ENCODE measurements around a stretch of chr20.

- PRO-cap: no peak
- RAMPAGE, long total RNA: no peak
Measured at GRCh38 chr20:46710423-46710861, 993 bp downstream of the SLC2A10 start.

DNA sequence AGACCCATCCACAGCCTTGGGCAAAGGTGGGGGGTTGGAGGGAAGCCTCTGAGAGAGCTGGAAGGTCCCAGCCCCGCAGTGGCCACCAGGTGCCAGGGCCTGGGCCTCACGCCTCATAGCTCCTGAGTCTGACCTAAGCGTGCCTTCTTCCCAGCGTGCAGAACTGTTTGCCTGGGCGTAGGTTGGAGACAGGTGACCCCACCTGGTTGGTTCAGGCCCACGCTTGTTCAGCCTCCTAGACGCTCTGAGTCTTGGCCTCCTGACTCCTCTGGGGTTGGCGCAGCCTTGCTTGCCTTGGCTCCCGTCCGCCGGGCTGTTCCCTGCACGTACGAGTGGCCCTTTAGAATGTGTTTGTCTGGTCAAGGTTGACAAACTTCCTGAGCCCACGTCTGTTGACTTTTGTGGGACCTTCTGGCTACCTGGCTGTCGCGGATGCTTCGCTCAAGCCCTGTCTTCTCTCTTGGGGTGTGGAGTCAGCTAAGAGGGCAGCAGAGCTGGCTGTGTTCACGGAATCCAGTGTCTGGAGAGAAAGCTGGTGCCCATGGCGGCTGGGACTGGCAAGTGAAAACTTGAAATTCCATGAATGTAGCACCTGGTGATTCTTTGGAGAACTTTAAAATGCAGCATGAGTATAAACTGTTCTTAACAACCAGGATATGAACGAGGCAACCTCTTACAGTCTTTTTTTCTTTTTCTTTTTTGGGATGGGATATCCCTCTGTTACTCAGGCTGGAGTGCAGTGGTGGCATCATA is 71.0 kb downstream of the EYA2 start:
- PRO-cap: no peak
- RAMPAGE, long total RNA: no peak

GRCh38 chr20:47032900-47033203 is 138.2 kb downstream of the EYA2 start:
- PRO-cap: no peak
- RAMPAGE, long total RNA: no peak

DNA sequence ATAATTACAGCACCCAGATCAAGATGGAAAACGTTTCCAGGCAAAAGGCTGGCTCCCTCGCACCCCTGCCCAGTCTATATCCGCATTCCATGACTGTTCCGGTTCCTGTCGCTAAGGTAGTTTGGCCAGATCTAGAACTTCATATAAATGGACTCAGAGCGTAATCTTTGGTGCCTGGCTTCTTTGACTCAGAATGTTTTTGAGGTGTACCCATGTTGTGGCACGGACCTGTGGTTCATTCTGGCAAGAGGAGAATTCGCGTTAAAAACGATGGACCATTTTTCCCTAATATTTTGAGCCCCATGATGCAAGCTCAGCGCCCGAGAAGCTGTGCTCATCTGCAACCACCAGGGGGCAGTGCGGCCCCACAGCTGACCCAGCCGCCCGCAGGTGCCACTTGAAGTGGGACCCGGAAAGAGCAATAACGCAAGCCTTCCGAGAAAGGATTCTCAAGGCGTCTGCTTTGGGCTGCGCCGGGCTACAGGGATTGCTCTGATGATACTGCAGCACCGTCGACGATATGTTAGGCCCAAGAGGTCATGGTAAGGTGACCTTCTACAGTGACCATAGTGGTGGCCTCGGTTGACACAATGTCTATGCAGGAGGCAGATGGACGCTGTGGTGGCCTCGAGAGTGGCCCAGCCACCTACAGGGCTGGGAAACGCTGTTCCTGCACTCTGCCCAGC is 160.2 kb downstream of the ZMYND8 start:
- PRO-cap: no peak
- RAMPAGE, long total RNA: no peak

- PRO-cap: no peak
- RAMPAGE, long total RNA: no peak
Measured at GRCh38 chr20:47207195-47207638, 149.3 kb downstream of the ZMYND8 start.

- PRO-cap: no peak
- RAMPAGE, long total RNA: no peak
Measured at GRCh38 chr20:47286980-47287640, 69.4 kb downstream of the ZMYND8 start.

GRCh38 chr20:47295509-47296802 is 60.5 kb downstream of the ZMYND8 start:
- PRO-cap: no peak
- RAMPAGE, long total RNA: no peak

DNA sequence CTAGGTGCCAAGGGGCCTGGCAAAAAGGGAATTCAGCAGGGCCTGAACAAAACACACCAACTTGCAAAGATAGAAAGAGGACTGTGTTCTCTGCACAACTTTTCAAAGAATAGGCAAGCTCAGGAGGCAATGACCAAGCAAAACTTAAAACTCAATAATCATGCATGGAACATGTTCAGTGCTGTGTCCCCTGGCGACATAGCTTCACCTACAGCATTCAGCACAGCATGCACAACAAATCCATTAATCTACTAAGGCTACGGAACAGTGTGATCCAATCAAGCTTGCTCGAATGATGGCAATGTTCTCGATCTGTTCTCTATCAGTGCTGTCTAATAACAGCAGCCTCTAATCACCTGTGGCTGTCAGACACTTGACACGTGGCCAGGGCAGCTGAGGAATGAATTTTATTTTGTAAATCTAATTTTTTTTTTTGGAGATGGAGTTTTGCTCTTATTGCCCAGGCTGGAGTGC is 27.5 kb downstream of the ZMYND8 start:
- PRO-cap: no peak
- RAMPAGE, long total RNA: no peak

DNA sequence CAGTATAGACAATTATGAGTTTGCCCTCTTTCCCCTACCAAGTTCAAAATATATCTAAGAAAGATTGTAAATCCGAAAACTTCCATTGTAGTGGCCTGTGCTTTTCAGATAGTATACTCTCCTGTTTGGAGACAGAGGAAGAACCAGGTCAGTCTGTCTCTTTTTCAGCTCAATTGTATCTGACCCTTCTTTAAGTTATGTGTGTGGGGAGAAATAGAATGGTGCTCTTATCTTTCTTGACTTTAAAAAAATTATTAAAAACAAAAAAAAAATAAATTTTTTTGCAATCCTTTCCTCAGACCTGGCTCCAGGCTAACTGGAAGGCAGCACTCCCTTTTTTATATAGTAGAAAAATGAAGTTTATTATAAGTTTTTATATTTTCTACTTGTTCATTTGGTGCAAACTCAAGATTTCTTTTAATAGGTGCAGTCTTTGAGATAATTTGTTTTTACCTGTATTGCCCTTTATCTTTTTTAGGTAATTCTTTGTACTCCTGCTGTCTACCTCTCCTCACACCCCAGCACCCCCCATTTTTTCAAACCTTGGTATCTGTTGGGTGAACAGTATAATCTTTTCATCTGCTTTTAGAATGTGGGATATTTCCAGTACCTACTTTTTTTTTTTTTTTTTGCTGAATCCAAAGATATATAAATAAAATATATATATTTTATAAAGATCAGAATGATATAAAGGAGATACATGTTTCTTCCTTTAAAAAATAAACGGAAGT is 129.6 kb downstream of the SULF2 start:
- PRO-cap: no peak
- RAMPAGE, long total RNA: no peak

DNA sequence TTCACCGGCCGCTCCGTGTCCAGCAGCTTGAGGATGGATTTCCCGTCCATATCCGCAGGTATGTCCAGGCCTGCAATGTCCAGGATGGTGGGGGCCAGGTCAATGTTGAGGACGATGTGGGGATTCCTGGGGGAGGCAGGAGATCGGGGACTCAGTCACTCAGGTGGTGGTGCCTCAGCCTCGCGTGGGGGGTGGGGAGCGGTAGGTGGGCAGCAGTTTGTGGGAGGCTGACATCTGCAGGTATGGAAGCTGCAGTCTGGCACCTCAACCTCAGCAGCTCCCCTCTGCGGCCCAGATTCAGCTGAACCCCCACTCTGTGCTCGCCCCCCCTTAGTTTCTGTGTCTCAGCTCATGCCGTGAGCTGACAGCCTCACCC is 106.6 kb downstream of the SULF2 start:
- PRO-cap: no peak
- RAMPAGE, long total RNA: no peak

GRCh38 chr20:47682304-47682778 is 102.9 kb downstream of the SULF2 start:
- PRO-cap: no peak
- RAMPAGE, long total RNA: no peak

GRCh38 chr20:47711064-47711803 is 74.0 kb downstream of the SULF2 start:
- PRO-cap: no peak
- RAMPAGE, long total RNA: no peak

GRCh38 chr20:47727230-47728704 is 57.5 kb downstream of the SULF2 start:
- PRO-cap: no peak
- RAMPAGE, long total RNA: no peak

GRCh38 chr20:47736875-47737271 is 48.4 kb downstream of the SULF2 start:
- PRO-cap: no peak
- RAMPAGE, long total RNA: no peak

GRCh38 chr20:47739855-47740573 is 45.3 kb downstream of the SULF2 start:
- PRO-cap: no peak
- RAMPAGE, long total RNA: no peak

DNA sequence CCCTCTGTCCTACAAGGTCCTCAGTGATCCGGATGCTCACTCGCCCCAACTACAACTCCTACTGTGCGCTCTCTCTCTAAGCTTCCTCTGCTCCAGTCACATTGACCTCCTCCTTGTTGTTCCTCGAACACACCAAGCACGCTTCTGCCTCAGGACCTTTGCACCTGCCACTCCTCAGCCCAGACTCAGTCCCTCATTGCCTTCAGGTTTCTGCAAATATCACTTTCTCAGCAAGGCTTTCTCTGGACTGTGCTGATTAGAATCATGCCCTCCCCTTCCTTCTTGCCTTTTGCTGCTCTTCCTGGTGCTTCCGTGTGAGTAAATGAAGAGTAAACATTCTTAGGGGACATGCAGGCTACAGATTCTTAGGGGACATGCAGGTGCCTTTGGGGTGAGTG is 41.6 kb downstream of the SULF2 start:
- PRO-cap: no peak
- RAMPAGE, long total RNA: no peak

DNA sequence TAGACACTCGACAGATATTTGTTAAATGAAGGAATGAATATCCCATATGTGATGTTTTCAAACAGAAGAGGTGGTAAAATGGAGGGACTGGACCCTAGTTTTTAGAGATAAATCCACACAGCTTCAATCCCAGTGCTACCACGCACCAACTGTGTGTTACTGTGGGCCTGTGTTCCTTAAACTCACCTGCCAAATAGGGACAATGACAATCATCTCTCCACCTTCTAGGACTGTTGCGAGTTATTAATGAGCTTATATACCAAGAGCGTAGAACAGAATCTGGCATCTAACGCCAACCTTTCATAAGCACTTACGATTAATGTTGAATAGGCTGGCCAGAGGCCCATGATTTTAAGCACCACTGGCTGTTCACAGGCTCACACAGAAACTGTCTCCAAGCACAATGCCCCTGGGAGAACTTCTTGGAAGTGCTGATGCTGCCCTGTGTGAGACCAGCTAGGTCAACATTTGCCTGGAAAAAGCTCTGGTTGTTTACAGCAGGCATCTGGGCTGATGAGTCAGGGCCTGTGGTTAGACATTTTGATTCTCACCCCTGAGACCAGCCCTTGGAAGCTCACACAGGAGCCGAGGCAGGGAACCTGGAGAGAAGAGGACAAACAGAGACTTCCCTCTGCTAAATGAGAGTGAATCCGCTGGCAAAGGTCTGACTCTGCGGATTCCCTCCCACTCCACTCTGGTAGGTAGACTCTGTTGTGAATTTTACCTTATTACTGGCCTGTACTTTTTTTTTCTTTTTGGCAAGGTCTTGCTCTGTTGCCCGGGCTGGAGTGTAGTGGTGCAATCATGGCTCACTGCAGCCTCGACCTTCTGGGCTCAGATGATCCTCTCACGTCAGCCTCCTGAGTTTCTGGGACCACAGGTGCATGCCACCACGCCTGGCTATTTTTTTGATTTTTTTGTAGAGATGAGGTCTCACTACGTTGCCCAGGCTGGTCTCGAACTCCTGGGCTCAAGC is 6.8 kb upstream of the SULF2 start:
- PRO-cap: no peak
- RAMPAGE, long total RNA: no peak

DNA sequence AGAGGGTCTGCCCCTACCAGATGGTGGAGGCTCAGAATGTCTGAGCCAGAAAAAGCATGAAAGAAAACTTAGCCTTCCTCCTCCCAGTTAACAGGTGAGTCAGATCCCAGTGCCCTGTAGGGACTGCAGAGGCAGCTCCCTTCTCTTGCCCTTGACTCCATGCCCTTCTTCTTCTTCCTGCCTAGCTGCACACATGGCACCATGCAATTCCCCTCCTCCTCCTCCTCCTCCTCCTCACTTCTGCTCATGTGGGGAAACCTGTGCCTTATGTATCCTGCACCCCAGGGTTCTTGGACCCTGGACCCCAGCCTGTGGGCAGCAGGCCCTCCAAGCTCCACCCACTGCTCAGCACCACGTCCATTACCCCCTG is 410.1 kb upstream of the SULF2 start:
- PRO-cap: no peak
- RAMPAGE, long total RNA: no peak

GRCh38 chr20:48373995-48374260 is 453.9 kb downstream of the PREX1 start:
- PRO-cap: no peak
- RAMPAGE, long total RNA: no peak

DNA sequence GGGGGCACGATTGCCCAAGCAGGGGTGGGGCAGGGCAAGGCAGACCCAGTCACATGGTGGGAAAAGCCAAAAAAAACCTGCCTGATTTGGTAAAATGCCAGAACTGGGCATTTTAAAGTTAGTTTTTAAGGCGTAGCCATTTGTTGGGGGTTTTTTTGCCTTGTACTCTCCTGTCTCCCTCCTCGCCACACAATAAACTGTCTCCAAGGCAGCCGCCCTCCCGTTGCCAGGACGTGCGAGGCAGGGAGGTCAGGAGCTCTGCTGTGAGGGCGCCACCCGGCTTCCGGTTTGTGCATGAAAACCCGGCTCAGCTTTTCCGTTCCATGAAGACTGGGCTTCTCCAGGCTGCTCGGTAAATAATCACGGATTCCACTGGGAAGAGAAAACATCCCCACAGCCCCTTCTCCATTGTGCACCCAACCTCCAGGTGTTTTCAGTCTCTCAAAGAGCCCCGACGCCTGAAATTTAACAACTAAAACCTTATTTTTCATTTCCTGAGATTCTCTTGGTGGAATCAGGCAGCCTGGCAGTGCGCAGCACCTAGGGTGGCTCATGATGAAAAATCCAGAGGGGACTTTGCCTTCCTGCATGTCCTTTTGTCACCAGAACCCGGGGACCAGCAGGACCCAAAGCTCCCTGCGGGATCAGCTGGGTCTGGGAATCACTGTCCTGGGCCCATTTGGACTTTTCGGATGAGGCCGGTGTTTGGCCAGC is 453.4 kb downstream of the PREX1 start:
- PRO-cap: no peak
- RAMPAGE, long total RNA: no peak

Measured in urinary bladder (tissue), 3 donors.